T-cell (primary cell): ENCODE measurements around a stretch of chr16.

- PRO-cap, 7 experiments: no peak in any of the 7 experiments
Measured at GRCh38 chr16:86200640-86201086, 301.7 kb downstream of the IRF8 start.

GRCh38 chr16:86286055-86286605 lies 224.2 kb upstream of the FOXF1 start:
- PRO-cap, 7 experiments: no peak in any of the 7 experiments

- PRO-cap, 7 experiments: no peak in any of the 7 experiments
Measured at GRCh38 chr16:86298187-86298488, 212.2 kb upstream of the FOXF1 start.

- PRO-cap, 7 experiments: no peak in any of the 7 experiments
Measured at GRCh38 chr16:86343980-86344563, 166.3 kb upstream of the FOXF1 start.

GRCh38 chr16:86387471-86387864 lies 122.9 kb upstream of the FOXF1 start:
- PRO-cap, 7 experiments: no peak in any of the 7 experiments

- PRO-cap, 7 experiments: no peak in any of the 7 experiments
Measured at GRCh38 chr16:86389414-86389901, 120.9 kb upstream of the FOXF1 start.

- PRO-cap, 7 experiments: no peak in any of the 7 experiments
Measured at GRCh38 chr16:86501019-86501564, 9.2 kb upstream of the FOXF1 start.

GRCh38 chr16:86502025-86502719 lies 8.2 kb upstream of the FOXF1 start:
- PRO-cap, 7 experiments: no peak in any of the 7 experiments

DNA sequence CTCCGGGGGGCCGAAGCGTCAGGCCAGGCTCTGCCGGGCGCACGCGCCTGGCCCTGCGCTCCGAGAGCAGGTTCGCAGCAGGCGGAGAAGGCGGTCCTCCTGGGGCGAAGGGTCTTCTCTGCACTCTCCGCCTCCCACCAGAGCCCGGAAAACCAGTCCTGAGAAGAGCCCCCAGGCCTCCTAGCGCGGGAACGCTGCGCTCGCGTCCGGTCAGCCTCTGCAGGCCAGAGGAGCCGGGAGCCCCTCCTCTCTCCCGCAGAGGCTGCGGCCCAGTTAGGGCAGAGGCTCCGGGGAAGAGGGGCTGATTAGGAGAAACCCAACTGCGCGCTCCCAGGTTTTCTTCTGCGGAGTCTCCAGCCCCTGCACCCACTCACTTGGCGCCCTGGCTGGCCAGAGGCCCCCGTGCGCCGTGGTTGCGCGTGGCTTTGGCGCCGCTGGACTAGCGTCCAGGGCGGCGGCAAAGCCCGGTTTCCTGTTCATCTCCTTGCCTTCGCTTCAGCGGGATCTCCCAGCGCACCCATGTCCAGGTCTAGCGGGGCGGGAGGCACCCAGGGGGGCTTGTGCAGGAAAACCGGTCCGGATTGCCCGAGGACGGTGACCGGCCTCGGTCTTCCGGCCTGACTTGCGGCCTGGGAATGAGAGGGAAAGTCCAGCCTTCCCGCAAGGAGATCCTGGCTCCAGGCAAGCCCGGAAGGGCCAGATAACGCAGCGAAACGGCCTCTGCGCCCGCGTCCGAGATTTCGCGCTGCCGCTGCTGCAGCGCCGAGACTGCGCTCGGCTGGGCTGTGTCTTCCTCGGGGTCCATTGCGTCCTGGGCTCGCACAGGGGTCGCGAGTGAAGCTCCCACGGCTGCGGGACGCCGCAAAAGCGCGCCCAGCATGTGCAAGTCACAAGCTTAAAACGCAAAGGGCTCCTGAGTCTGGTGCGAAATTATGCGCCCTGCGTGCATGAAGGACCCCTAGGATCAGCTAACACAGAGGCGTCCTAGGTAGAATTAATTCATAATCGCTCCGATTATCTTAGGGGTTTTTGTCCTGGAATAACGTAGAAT lies 5.5 kb downstream of the FOXF1 start:
- PRO-cap, 7 experiments: no peak in any of the 7 experiments

GRCh38 chr16:86567481-86568247 lies 1.0 kb downstream of the FOXC2 start:
- PRO-cap, 7 experiments: no peak in any of the 7 experiments

DNA sequence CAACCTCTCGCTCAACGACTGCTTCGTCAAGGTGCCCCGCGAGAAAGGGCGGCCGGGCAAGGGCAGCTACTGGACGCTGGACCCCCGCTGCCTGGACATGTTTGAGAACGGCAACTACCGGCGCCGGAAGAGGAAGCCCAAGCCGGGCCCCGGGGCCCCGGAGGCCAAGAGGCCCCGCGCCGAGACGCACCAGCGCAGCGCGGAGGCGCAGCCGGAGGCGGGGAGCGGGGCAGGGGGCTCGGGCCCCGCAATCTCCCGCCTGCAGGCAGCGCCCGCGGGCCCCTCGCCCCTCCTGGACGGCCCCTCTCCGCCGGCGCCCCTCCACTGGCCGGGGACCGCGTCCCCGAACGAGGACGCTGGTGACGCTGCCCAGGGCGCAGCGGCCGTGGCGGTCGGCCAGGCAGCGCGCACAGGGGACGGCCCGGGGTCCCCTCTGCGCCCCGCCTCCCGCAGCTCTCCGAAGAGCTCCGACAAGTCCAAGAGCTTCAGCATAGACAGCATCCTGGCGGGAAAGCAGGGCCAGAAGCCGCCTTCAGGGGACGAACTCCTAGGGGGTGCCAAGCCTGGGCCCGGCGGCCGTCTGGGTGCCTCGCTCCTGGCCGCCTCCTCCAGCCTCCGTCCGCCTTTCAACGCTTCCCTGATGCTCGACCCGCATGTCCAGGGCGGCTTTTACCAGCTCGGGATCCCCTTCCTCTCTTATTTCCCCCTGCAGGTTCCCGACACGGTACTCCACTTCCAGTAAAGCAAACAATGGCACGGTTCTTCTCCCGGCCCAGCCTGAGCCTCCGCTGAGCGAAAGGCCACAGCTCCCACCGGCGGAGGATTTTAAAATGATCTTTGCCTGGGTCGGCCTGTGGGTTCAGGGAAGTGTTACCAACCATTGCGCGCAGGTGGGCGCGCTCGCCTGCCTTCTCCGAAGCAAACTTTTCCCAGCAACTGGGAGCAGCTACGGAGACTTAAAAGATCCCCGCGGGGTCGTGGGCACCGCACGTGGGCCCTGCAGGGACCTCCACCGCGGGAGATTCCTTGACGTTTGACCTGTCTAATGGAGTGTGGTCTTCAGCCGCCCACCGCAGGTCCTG lies 1.0 kb downstream of the FOXL1 start:
- PRO-cap, 7 experiments: no peak in any of the 7 experiments

- PRO-cap, 7 experiments: no peak in any of the 7 experiments
Measured at GRCh38 chr16:86953851-86954635, 363.1 kb downstream of the C16orf95 start.

DNA sequence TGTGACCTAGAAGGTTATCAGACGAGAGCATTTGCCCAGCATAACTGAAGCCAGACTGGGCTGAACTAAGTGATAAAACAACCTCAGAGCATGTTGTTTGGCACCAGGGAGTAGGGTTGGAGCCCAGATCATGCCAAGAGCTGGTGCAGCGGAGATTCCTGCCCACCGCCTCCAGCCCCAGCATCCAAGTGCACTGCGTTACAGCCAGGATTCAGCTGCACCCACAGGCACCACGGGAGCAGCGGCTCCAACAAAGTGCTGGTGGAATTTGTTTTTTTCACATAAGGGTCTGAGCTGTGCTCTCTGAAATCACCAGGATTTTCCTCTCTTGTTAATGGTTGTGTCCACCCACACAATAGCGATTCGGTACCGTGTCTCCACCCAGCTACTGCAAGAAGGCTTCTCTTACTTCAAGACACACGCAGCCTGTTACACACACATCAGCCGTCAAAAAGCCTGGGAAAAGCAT lies 273.8 kb downstream of the C16orf95 start:
- PRO-cap, 7 experiments: no peak in any of the 7 experiments

DNA sequence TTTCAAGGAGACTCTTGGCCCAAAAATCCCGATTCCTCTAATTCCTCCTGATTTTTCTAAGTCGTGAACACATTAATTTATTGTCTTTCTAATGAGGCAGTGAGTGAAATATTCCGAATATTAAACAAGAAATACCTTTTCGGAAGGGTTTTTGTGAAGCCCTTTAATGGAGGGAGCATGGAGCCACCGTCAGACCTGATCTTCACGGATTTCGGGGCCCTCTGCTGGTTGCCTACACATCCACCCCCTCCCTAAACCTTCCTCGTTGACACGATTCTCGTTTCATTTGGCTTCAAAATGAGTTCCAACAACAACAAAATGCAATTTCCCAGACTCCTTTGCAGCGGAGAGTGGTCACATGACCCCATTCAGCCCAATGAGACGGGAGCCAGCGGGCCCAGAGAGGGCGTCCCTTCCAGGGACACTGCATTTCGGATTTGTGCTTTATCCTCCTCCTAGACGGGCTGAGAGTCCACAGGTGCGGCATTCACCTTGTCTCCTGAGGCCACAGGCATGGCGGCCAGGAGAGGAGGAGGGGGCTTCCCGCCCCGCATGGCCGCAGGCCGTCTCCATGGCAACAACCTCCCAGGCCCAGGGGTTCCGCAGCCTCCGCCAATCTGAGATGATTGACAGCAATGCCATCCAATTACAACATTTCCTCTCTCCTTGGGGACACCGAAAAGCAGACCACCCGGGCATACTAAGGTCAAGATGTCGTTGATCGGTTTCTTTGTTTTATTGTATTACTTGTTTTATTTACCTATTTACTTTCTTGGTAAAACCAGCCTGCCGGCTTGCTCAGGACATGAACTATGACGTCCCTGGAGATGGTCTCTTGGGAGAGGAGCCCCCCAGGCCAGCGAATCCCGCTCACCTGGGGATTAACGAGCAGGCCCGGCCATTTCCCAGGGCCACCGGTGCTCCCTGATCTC lies 259.8 kb downstream of the C16orf95 start:
- PRO-cap, 7 experiments: no peak in any of the 7 experiments

DNA sequence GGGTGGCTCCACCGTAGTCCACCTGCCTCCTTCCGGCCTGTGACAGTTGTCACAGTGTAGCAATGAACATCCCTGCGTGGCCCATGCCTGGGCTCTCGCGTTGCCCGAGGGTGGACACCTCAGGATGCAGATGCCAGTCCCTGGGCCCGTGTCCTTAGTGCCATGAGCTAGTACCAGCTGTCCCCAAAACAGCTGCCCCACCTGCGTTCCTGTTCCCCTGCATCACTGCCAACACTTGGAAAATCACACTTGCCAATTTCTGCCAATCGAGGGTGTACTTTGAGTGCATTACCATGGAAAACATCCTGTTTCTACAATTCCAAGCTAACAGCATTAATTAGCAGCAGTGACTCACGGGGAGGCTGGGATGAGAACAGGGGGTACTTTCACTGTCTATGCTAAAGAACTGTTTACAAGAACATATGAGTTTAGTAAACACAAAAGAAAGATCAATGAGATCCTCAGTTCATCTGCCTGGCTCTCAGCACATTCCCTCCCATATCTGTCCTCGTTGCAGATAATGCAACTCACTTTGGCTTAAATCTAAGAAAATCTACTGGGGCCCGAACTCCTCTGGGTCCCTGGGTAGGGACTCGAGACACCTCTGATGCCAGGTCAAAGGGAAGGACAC lies 9.1 kb upstream of the C16orf95 start:
- PRO-cap, 7 experiments: no peak in any of the 7 experiments

DNA sequence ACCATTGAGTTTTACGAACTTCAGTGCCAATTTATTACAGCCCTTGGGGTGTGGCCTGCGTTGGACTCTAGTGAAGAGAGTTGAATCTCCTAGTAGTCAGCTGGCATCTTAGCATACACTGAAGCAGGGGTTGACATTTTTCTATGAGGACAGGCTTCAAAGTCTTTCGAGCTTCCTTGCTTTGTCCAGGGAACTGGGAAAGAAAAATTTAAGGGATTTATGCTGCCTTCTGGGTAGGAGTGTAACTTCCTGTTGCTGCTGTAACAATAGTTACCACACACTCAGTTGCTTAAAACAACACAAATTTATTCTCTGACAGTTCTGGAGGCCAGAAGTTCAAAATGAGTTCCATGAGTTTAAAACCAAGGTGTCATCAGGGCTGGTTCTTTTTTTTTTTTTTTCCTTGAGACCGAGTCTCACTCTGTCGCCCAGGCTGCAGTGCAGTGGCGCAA lies 15.8 kb upstream of the ZCCHC14 start:
- PRO-cap, 7 experiments: no peak in any of the 7 experiments

GRCh38 chr16:87601766-87602353 lies 448 bp upstream of the JPH3 start:
- PRO-cap, 7 experiments: no peak in any of the 7 experiments

DNA sequence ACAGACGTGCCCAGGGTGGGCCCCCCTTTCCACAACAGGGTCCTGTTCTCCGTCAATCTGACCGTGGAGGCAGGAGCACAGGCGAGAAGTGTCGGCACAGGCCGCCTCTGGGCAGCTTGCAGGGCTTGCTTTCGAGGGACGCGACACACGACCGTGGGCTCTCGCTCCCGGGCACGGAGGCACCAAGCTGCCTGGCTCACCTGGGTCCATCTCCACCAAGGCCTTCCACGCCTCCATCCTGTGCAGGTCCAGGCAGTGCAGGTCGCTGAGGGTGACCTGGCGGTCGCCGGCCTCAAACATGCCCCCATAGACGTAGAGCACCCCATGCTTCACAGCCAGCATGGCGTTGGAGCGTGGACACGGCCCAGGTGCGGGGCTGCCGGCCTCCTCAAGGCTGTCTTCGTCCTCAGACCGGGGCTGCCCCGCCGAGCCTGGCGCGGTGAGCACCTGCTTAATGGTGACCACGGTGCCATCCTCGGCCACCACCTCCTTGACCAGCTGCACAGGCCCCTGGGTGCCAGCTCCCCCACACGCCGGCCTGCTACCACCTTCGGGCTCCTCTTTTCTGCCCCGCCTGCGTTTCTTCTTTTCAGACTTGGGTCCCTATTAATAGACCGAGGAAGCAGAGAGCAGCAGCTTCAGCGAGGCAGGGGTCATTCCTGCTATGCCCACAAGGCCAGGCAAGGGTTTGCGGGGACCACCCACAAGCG lies 56.6 kb downstream of the KLHDC4 start:
- PRO-cap, 7 experiments: no peak in any of the 7 experiments

DNA sequence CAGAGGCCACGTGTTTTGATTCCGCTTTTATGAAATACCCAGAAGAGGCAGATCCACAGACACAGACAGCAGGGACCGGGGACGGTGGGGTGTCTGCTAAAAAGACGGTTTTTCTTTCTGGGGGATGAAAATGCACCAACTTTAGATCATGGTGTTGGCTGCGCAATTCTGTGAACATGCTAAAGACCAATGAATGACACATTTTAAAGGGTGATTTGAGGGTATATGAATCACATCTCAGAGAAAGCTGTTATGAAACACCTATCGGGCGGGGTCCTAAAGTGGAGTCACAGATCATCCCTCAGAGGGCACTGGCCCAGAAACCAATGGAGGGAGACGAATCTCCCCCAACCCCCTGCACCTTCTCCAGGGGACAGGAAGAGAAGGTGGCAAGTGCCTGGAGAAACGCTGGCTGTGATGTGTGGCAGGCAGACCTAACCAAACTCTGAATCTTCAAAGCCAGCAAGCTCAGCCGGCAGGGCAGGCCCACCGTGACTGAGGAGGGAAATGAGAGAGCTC lies 26.0 kb downstream of the KLHDC4 start:
- PRO-cap, 7 experiments: no peak in any of the 7 experiments

DNA sequence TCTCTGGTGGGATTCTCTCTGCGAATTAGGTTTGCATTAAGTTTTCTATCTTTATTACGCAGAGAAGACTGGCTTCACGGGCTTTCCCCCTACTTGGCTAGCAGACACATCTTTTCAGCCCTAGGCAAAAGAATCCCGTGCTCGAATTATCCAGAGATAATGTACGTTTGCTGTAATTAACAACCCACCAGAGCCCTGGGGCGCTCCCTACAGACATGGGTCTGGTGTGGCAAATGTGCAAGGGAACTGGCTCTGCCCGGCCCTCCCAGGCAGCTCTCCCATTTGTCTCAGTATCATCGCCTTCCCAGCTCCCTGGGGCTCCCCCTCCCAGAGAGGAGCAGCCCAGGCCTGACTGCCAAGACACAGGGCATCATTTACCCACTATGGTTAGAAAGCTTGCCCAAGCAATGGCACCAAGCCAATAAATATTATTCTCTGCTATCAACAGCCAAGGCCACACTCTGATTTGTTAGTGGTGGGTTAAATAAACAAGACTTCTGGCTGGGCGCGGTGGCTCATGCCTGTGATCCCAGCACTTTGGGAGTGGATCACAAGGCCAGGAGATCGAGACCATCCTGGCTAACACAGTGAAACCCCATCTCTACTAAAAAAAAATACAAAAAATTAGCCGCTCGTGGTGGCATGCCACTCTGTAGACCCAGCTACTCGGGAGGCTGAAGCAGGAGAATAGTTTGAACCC lies 24.8 kb upstream of the KLHDC4 start:
- PRO-cap, 7 experiments: no peak in any of the 7 experiments